Left ventricle myocardium (tissue), 1 donor: ENCODE data around the gene POGLUT1.

DNA sequence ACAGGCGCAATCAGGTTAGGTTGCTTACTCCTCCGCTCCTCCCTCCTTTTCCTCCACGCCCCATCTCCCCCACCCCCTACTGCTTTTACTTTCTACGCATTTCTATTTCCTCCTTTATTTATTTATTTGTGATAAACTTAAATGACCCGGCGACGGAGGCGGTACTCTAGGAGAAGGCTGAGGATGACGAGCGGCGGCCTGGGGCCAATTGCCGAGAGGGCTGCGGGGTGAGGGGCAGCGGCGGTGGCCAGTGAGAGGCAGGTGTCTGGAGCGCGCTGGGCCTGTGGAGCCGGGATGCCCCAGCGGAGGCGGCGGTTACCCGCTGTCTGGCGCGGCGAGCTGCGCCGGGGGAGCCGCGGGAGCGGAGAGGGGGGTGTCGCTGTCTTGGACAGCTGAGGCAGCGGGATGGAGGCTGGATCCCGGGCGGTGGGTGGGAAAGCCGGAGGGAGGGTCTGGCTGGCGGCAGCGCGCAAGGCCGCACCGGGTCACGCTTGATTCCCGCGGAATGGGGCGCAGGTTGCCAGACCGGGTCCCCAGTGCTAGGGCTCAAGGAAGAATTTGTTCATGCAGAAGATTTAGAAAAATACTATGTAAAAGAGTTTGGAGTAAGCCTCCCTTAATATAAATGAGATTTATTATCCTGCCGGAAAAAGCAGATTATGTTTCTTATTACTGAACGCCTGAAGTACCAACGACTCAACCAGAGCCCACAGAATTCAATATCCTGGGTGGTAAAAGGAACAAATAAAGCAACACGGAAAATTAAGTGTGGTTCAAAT is 851 bp upstream of the ZBTB20 start:
- PRO-cap = bidirectional peak, plus-strand start at position 260 of the sequence, minus-strand start outside the sequence

- PRO-cap = unidirectional peak, plus-strand start at chr3:115168851
Observed at GRCh38 chr3:115168719-115168952, 21.5 kb upstream of the ZBTB20 start.

- PRO-cap = no peak
Observed at GRCh38 chr3:116051113-116051575, 394.1 kb downstream of the LSAMP start.

GRCh38 chr3:116875375-116875700 is 430.1 kb upstream of the LSAMP start:
- PRO-cap = no peak

DNA sequence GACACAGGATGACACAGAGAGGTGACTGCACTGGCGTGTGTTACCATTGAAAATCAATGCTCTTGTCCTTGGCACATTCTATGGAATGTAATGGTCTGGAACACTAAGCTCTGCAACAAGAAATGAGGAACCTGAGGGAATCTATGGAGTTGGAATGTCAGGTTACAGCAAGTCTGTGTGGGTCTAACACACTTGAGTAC is 772.5 kb upstream of the LSAMP start:
- PRO-cap = no peak

GRCh38 chr3:117399354-117399756 is 954.1 kb upstream of the LSAMP start:
- PRO-cap = no peak

- PRO-cap = no peak
Observed at GRCh38 chr3:119223770-119224356, 16.8 kb downstream of the B4GALT4 start.

- PRO-cap = no peak
Observed at GRCh38 chr3:119429466-119430556, 33.6 kb downstream of the TMEM39A start.

DNA sequence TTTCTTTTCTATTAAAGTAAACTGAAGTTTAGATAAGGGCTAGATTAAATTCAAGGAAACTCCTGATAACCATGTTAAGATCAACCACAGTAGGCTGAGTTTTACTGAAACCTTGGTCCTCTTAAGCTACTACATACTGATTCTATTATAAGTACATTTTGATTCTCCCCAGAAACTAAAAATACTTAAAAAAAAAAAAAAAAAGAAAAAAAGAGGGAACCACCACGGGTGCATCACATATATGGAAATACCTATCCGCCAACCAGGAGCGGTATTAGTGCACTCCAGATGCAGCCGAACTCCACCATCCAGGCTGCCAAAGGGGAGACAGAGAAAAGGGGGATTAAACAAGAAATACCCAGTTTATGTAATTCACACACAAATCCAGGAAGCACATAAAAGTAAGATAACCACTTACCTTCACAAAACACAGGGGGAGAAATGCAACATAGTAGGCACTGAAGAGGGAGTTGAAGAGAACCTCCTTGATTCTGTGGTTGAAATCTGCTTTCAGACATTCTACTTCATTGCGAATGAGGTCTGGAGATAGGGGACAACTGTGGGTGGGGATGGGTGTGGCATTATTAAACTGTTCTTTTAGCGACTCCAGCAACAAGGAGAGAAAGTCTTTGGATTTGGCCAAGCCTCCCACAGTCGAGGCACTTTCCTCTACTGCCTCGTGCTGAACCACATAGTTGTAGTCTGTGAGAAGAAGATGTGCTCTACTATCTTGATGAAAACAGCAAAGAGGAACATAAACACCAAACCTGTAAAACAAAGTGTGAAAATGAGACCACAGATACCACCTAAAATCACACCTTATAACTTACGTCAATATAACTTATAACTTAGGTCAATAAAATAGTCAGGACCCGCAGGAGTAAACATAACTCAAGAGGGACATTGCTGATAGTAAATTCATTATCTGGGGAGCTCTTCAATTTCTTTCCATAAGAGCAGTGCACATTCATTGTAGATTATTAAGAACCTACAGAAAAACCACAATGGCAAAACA is 25.8 kb downstream of the TMEM39A start:
- PRO-cap = no peak

DNA sequence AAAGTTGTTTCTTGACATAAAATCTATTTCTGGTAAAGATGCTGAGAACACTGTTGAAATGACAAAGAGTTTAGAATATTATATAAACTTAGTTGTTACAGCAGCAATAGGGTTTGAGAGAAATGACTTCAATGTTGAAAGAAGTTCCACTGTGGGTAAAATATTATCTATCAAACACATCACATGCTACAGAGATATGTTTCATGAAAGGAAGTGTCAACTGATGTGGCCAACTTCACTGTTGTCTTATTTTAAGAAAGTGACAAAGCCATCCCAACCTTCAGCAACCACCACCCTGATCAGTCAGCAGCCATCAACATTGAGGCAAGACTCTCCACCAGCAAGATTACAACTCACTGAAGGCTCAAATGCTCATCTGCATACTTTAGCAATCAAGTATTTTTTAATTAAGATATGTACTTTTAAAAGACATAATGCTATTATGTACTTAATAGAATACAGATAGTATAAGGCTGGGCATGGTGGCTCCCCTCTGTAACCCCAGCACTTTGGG is 20.2 kb downstream of the TMEM39A start:
- PRO-cap = no peak

GRCh38 chr3:119468719-119469050 is at the start of gene POGLUT1:
Gene POGLUT1, plus strand, starts transcription at chr3:119468963.
- PRO-cap = bidirectional peak, plus-strand start at chr3:119469009, minus-strand start at chr3:119468839

DNA sequence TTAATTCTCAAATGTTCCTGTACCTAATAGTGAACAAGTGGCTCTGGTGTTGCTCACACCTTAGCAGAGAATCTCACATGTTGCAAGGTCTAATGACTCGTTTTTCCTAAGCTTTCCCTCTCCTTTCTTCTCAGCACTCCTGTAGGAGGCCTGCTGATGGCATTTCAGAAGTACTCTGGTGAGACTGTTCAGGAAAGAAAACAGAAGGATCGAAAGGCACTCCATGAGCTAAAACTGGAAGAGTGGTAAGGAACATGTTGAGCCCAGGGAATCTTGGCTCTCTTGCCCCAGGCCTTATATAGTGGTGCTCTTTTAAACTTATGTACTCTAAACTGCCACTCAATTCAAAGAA is 18.7 kb downstream of the TIMMDC1 start:
- PRO-cap = unidirectional peak, minus-strand start at position 177 of the sequence

GRCh38 chr3:119630084-119631169 is 30.0 kb downstream of the POPDC2 start:
- PRO-cap = no peak

DNA sequence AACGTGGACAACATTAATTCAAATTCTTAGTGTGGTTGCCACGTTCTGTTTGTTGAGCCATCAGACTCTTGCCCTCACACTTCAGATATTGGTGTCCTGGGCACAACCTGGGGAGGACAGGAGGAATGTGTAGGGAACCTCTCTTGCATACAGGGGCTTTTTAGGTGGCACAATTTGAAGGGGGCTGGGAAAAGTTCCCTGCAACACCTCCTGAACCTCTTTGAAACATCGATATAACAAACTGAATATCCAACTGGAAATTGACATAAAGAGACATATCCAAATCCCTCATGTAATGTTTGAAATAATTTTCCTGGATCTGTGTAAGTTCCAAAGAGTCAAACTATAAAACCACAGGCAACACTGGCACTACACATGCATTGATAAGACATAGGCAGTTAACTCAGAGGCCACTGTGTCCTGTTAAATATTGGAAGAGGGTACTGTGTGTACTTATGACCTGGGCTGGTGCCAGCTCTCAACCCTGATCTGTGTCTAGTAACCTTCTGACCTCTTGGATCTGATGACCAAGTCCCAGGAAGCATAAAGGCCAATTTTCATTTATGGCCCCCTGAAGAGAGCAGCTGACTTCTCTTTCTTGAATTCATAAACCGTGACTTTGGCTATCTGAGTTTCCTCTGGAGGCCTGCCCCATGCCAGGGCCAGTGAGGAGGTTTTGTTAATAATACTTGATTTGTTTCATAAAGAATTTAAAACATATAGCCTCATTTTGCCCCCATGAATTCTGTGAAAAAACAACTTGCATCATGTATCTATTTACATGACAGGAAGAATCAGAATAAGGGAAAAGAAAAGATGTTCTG is 4.5 kb downstream of the NR1I2 start:
- PRO-cap = no peak

DNA sequence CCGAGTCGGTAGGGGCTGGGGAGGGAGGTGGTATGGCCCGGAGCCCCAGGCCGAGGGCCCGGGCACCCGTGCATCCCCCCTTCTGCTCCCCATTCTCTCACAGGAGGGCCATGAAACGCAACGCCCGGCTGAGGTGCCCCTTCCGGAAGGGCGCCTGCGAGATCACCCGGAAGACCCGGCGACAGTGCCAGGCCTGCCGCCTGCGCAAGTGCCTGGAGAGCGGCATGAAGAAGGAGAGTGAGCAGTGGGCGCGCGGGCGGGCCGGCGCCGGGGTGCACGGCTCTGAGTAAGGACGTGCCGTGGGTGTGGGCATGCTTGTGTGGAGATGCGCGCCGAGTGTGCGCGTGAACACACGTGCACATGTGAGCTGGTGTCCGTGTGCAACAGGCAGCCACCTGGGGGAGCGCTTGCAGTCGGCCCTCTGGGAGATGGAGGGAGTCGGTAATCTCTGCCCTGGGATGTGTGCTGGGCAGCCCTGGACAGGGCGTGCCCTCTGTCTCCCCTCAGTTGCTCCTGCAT is 28.1 kb downstream of the NR1I2 start:
- PRO-cap = no peak

DNA sequence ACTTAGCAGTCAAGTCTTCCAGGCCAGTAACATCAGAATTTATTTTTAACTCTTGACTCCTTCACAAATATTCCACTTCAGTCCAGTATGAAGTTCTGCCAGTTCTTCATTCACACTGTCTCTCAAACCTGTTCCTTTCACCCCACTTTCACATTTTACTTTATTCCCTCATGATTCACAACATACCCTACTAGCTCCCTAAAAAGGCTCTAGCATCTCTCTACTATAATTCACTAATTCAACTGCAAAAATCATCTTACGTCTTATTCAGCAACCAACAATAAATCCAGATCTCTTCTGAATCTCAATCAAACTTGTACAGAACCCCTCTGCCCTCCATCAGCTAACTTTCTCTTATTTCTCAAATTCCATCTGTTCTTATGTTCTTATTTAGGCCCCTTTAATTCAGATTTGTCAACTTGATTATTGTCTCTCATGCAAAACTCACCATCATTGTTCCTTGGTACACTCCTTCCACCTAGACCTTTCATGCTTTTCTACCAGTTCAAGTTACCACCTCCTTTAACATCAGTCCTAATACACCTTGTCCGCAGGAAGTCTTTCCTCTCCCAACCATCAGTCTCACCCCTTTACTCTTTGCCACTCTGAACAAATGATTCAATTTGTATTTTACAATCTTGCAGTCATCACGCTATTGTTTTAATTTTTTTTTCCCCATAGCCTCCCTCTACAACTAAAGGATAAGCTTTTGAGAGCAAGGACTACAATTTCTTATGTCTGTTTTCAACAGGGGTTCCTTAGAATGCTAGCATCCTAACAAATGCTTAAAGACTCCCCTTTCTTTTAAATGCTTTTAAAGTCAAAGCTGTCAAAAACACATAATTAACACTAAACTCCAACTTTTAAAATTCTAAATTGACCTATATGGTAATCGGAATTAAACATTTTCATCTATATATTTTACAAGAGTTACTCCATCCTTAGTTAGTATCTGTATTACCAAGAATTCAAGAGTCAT is 3.5 kb downstream of the GSK3B start:
- PRO-cap = no peak

DNA sequence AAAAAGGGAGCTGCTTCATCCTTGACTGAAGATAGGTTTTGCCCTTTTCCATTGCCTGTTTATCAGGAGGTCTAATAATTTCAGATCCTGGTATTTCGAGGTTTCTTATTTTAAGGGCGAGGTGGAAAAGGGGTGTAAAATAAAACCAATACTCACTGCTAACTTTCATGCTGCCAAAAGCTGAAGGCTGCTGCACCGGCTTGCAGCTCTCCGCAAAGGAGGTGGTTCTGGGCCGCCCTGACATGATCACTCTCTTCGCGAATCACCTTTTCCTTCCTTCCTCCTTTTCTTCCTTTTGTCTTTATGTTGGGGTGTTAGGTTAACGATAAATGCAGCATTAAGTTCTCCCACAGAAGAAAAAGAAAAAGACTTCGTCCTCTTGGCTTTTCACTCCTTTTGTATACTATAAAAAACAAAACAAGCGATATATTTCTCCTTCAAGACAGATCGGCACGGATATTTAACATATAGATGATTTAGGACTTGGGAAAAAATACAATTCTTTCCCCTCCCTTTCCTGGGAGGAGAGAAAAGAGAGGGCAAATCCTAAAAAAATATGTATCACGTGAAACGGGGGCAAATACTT is 963 bp downstream of the GSK3B start:
- PRO-cap = no peak

GRCh38 chr3:120348029-120348419 is 1.1 kb downstream of the LRRC58 start:
- PRO-cap = no peak

DNA sequence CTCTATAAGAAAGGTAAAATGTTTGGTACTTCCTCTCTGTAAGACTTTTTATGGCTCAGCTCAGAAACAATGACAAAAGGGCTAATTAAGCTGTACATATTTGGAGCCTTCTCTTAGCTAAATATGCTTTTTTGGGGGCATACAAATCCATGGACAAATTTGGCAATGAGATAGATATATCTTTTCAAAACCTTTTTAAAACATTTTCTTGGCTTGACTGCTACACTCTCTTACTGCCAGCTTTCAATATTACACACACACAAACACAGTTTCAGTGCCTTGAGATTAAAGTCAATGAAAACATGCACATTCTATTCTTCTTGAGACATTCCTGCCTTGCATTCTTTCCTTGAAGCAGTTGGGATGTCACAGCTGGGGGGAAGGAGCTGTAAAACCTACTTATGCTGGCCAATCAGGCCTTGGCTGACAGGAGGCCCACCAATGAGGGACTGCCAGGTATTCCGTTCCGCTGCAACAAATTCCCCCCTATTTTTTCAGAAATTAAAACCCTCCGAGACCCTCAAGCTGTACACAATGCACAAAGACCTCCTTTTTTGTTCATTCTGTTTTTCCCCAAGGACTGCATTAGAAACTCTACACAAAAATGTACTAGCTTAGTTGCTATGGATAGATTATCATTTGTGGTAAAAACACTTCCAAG is 18.7 kb downstream of the FSTL1 start:
- PRO-cap = no peak

DNA sequence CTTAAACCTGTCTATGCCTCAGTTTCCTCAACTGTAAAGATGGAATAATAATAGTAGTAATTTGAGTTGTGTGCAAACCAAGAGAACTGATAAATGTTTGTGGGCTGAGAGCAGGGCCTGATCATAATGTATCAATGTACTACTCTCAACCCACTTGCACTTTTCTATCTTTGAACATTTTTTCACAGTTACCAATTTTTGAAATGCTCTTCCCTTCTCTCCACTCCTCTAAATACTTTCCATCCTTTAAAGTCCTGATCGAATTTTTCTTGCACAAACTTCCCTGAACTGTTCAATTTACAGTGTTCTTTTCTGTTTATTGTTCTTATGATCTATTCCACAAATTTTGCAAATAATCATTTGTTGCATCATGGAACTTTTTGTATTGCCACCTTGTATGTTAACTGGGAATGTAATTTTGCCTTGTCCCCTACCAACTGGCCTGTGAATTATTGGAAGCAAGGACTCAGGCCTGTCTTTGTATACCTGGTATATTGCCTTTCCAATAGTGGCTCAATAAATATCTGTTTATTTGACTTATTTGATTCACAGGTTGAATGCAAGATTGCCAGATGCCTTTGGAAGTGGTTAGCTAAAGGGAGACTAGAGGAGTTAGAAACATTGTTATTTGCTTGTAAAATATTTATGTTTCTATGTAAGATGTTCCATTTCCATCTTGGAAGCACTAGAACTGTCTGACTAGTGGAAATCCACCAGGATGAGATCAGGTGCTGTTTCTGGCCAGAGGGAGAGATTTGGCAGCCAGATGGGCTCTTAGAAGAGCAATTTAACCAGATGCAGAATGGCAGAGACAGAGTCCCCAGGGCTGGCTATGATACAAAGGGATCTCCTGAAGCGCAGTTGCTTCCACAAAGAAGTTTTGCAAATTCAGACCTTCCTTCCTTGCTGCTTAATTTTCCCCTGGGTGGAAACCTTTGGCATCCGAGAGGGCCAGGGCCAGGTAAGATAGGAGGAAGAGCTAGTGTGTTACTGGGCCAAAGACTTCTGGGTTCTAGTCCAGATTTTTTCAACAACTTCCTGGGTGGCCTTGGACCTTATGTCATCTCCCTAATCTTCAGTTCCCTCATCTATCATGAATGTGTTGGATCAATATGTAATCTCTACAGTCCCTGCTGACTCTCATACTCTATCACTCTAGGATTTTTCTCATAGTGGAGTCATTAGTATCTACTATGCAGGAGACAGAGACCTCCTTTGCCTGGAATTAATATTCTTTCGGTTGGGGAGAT is 41.5 kb upstream of the NDUFB4 start:
- PRO-cap = unidirectional peak, plus-strand start at position 814 of the sequence